Endothelial cell of umbilical vein (primary cell): ENCODE results near the genes PPP2R5A and VASH2.

- PRO-cap: no peak
CAGE:
- cytosol, long polyA minus RNA: no peak
- cytosol, long polyA plus RNA: no peak
- long polyA plus RNA: no peak
- nucleus, long polyA minus RNA: no peak
- nucleus, long polyA plus RNA: no peak
These were observed 94.5 kb upstream of the LPGAT1 start for GRCh38 chr1:211925062-211925518.

DNA sequence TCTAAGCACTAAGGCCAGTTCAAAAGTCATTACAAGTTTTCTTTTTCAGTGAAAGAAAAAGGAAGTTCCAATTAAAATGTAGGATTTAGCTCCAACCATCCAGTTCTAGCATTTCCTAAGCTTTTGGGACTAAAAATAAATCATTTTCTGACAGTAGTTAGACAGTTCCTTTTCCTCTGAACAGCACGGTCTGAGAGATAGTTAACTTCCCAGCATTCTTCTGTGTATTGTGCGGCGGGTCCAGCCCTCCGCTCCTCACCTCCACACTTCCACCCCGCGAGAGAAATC, 38.2 kb upstream of the PPP2R5A start:
- PRO-cap: no peak
CAGE:
- cytosol, long polyA minus RNA: no peak
- cytosol, long polyA plus RNA: no peak
- long polyA plus RNA: no peak
- nucleus, long polyA minus RNA: no peak
- nucleus, long polyA plus RNA: no peak

DNA sequence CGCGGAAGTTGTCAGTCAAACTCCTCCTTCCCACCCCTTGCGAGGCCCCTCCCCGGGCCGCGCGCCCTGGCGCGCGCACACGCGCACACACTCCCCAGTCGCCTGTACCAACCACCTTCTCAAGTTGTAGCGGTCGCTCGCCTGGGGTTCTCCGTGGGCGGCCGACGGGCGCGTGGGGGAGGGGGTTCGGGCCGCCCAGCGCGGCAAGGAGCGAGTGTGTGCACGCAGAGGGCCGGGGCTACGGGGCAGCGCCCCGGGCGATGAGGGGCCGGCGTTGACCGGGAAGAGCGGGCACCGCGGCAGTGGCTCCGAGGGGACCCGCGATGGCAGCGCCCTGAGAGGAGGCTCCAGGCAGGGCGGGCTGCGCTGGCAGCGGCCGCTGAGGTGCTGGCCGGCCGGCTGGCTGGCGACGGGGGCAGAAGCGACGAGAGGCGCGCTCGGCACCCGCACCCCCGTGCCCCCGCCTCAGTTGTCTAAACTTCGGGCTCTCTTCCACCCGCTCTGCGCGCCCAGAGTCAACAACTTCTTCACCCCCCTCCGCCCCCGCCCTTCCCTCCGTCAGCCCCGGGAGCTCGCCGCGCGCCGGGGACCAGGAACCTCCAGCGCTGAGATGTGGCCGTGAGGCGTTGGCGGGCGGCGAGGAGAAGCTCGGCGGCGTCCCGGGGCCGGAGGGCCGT, at the start of gene PPP2R5A:
PPP2R5A (plus strand) TSS at position 97 of the 677 bp plus-strand sequence.
- PRO-cap: bidirectional peak, plus-strand start at position 97 of the sequence, minus-strand start outside the sequence; unidirectional peak, plus-strand start at position 302 of the sequence; unidirectional peak, plus-strand start at position 390 of the sequence; bidirectional peak, plus-strand start at position 608 of the sequence, minus-strand start at position 503 of the sequence
CAGE:
- cytosol, long polyA minus RNA: no peak
- cytosol, long polyA plus RNA: no peak
- long polyA plus RNA: no peak
- nucleus, long polyA minus RNA: start-site peak on the plus strand centred at position 123 of the sequence, 19 bp wide, 38 reads; start-site peak on the plus strand centred at position 227 of the sequence, 77 bp wide, 53 reads
- nucleus, long polyA plus RNA: start-site peak on the plus strand centred at position 167 of the sequence, 155 bp wide, 132 and 59 reads in 2 replicates

GRCh38 chr1:212310157-212310470, 24.9 kb downstream of the PPP2R5A start:
- PRO-cap: no peak
CAGE:
- cytosol, long polyA minus RNA: no peak
- cytosol, long polyA plus RNA: no peak
- long polyA plus RNA: no peak
- nucleus, long polyA minus RNA: no peak
- nucleus, long polyA plus RNA: no peak

DNA sequence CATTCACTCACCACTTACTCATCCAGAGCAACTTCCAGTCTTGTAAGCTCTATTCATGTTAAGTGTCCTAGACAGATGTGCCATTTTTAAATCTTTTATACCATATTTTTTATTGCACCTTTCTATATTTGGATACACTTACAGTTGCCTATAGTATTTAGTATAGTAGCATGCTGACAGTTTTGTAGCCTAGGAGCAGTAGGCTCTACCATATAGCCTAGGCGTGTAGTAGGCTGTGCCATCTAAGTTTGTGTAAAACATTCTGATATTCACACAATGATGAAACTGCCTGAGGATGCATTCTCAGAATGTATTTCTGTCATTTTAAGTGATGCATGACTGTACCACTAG, 26.8 kb downstream of the PPP2R5A start:
- PRO-cap: no peak
CAGE:
- cytosol, long polyA minus RNA: no peak
- cytosol, long polyA plus RNA: no peak
- long polyA plus RNA: no peak
- nucleus, long polyA minus RNA: no peak
- nucleus, long polyA plus RNA: no peak

DNA sequence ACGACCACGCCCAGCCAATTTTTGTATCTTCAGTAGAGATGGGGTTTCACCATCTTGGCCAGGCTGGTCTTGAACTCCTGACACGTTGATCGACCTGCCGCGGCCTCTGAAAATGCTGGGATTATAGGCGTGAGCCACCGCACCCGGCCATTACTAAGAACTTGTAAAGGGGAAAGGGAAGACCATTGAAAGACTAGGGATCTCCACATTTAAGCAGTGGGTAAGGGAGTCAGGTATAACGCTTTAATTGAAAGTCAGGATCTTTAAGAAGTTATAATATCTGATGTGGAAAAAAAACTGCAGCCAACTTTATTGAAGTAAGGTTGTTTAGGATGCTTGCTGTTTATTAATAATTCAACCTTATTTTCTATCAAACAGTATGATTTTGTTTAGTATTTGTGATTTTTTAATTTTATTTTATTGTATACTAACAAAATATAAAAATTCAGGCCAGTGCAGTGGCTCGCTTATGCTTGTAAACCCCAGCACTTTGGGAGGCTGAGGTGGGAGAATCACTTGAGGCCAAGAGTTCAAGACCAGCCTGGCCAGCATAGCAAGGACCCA, 44.7 kb downstream of the PPP2R5A start:
- PRO-cap: no peak
CAGE:
- cytosol, long polyA minus RNA: no peak
- cytosol, long polyA plus RNA: no peak
- long polyA plus RNA: no peak
- nucleus, long polyA minus RNA: no peak
- nucleus, long polyA plus RNA: no peak

DNA sequence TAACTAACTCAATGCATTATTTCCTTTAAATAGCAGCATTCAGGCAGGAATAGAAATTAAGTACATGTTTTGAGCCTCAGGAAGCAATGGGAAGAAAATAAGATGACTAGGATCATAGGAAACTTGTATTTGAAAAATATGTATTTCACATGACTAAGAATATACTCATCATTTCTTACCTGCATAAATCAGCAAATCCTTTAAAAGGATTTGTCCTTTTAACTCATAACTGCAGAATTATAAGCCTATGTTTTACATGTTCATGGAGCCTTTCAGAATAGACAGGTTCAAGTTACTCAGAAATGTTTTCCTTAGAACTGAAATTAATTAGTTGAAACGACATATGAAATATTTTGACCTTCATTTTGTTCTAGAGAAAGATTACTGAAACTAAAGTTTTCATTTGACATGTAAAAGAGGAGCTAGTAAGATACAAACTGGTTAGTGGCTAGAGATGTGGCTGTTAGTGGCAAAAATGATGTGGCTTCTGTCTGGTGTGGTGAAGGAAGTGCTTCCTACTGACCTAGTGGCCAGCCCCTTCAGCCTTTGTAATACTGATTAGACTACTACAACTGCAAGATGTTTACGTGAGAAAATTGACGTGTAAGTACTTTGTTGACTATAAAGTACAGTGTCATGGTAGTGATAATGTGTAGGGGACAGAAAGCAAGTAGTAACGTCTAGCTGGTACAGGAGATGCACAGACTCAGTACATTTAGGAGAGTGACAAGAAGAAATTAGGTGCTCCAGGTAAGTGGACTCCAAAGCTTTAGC, 54.8 kb downstream of the PACC1 start:
- PRO-cap: no peak
CAGE:
- cytosol, long polyA minus RNA: no peak
- cytosol, long polyA plus RNA: no peak
- long polyA plus RNA: no peak
- nucleus, long polyA minus RNA: no peak
- nucleus, long polyA plus RNA: no peak

DNA sequence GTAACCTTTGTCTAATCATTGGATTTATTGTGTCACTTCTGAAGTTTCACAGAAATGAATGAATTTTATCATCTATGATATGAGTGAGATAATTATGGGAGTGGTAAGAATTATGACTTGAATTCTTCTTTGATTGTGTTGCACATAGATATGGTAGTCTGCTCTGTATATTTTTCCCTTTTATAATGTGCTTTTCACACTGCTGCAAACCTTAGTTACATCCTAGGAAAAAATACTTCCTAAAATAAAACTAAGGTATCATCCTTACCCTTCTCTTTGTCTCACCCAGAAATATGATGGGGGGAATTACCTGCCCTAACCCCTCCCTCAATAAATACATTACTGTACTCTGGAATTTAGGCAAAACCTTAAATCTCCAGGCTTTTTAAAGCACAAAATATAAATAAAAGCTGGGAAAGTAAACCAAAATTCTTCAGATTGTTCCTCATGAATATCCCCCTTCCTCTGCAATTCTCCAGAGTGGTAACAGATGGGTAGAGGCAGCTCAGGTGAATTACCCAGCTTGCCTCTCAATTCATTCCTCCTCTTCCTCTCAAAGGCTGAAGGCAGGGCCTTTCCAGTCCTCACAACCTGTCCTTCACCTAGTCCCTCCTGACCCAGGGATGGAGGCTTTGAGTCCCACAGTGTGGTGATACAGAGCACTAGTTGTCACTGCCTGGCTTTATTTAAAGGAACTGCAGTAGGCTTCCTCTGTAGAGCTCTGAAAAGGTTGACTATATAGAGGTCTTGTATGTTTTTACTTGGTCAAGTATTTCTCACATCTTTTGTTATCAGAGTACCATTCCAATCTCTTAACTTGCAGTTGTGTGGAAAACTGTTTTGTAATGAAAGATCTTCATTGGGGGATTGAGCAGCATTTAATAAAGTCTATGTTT, 53.5 kb downstream of the PACC1 start:
- PRO-cap: no peak
CAGE:
- cytosol, long polyA minus RNA: no peak
- cytosol, long polyA plus RNA: no peak
- long polyA plus RNA: no peak
- nucleus, long polyA minus RNA: no peak
- nucleus, long polyA plus RNA: no peak

GRCh38 chr1:212542653-212543290, 65.8 kb upstream of the ATF3 start:
- PRO-cap: no peak
CAGE:
- cytosol, long polyA minus RNA: no peak
- cytosol, long polyA plus RNA: no peak
- long polyA plus RNA: no peak
- nucleus, long polyA minus RNA: no peak
- nucleus, long polyA plus RNA: no peak

GRCh38 chr1:212567051-212567682, 41.4 kb upstream of the ATF3 start:
- PRO-cap: bidirectional peak, plus-strand start at chr1:212567354, minus-strand start at chr1:212567260
CAGE:
- cytosol, long polyA minus RNA: no peak
- cytosol, long polyA plus RNA: no peak
- long polyA plus RNA: no peak
- nucleus, long polyA minus RNA: no peak
- nucleus, long polyA plus RNA: no peak

GRCh38 chr1:212612111-212612642, 3.6 kb downstream of the ATF3 start:
- PRO-cap: no peak
CAGE:
- cytosol, long polyA minus RNA: no peak
- cytosol, long polyA plus RNA: no peak
- long polyA plus RNA: no peak
- nucleus, long polyA minus RNA: no peak
- nucleus, long polyA plus RNA: no peak

DNA sequence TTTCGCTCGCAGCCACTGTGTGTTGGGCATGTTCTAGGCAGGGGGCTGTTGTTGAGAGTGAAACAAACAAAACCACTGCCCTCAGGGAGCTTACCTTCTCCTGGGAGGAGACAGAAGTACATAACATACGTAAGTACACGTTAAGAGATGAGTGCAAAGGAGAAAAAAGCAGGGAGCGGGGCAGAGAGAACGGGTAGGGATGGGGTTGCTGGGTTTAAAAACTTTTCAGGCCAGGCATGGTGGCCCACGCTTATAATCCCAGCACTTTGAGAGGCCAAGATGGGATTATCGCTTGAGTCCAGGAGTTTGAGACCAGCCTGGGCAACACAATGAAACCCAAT, 6.7 kb downstream of the ATF3 start:
- PRO-cap: no peak
CAGE:
- cytosol, long polyA minus RNA: no peak
- cytosol, long polyA plus RNA: no peak
- long polyA plus RNA: no peak
- nucleus, long polyA minus RNA: no peak
- nucleus, long polyA plus RNA: no peak

DNA sequence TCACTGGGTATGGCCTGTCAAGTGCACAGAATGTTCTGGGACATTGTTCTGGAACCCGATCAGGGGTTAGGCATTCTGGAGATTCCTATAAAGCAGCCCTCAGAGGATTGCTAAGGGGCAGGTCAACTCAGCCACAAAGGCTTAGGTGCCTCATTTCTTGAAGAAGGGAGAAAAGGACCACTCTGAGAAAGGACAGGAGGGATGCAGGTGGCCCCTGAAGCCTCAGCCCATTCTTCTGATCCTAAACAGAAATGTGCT, 14.7 kb downstream of the GARIN4 start:
- PRO-cap: no peak
CAGE:
- cytosol, long polyA minus RNA: no peak
- cytosol, long polyA plus RNA: no peak
- long polyA plus RNA: no peak
- nucleus, long polyA minus RNA: no peak
- nucleus, long polyA plus RNA: no peak

- PRO-cap: unidirectional peak, plus-strand start at chr1:212699449
CAGE:
- cytosol, long polyA minus RNA: no peak
- cytosol, long polyA plus RNA: no peak
- long polyA plus RNA: no peak
- nucleus, long polyA minus RNA: no peak
- nucleus, long polyA plus RNA: no peak
These were observed 640 bp downstream of the BATF3 start for GRCh38 chr1:212698859-212699541.

GRCh38 chr1:212700604-212700820, 872 bp upstream of the BATF3 start:
- PRO-cap: no peak
CAGE:
- cytosol, long polyA minus RNA: no peak
- cytosol, long polyA plus RNA: no peak
- long polyA plus RNA: no peak
- nucleus, long polyA minus RNA: no peak
- nucleus, long polyA plus RNA: no peak

GRCh38 chr1:212857633-212857962, 477 bp upstream of the FLVCR1 start:
- PRO-cap: no peak
CAGE:
- cytosol, long polyA minus RNA: no peak
- cytosol, long polyA plus RNA: no peak
- long polyA plus RNA: no peak
- nucleus, long polyA minus RNA: no peak
- nucleus, long polyA plus RNA: no peak

- PRO-cap: bidirectional peak, plus-strand start at chr1:212950594, minus-strand start at chr1:212950405; bidirectional peak, plus-strand start at chr1:212950857, minus-strand start at chr1:212950796
CAGE:
- cytosol, long polyA minus RNA: no peak
- cytosol, long polyA plus RNA: no peak
- long polyA plus RNA: no peak
- nucleus, long polyA minus RNA: no peak
- nucleus, long polyA plus RNA: no peak
These were observed at the start of gene VASH2 for GRCh38 chr1:212950195-212951142. Gene VASH2, plus strand, starts transcription at chr1:212950541.

- PRO-cap: no peak
CAGE:
- cytosol, long polyA minus RNA: no peak
- cytosol, long polyA plus RNA: no peak
- long polyA plus RNA: no peak
- nucleus, long polyA minus RNA: no peak
- nucleus, long polyA plus RNA: no peak
These were observed 275.8 kb downstream of the RPS6KC1 start for GRCh38 chr1:213326786-213327271.

DNA sequence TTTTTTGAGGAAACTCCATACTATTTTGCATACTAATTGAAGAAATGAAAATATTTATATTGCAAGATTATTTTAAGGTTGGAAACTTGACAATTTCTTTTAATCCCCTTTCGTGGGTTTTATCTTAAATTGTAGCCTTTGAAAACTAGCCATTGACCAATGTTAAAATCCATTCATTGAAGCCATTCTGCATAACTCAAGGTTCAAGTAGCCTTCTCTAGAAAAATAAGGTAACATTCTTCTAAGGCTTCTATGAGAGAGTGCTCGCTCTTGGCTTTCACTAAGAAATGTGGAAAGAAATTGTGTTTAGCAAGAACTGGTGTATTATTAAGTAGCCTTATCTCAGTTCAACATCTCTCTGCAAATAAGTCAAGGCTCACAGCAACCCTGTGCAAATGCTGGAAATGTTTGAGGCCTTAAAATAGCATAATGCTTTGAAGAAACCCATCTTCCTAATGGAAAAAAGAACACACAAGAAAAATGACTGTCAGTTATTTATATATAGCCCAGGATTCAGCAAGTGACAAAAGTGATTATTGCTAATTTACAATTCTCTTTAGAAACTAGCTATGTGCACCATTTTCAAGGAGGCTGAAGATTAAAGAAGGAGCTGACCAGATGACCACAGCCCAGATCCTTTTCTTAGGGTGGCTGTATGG, 254.1 kb upstream of the PROX1 start:
- PRO-cap: no peak
CAGE:
- cytosol, long polyA minus RNA: no peak
- cytosol, long polyA plus RNA: no peak
- long polyA plus RNA: no peak
- nucleus, long polyA minus RNA: no peak
- nucleus, long polyA plus RNA: no peak

GRCh38 chr1:213987438-213987912, 298 bp upstream of the PROX1 start:
- PRO-cap: bidirectional peak, plus-strand start at chr1:213987580, minus-strand start at chr1:213987639; bidirectional peak, plus-strand start at chr1:213987967, minus-strand start at chr1:213987865
CAGE:
- cytosol, long polyA minus RNA: no peak
- cytosol, long polyA plus RNA: no peak
- long polyA plus RNA: no peak
- nucleus, long polyA minus RNA: no peak
- nucleus, long polyA plus RNA: no peak